Fibroblast of the aortic adventitia (primary cell): Measurements from ENCODE around the genes ZBTB8A and TRIM62.

DNA sequence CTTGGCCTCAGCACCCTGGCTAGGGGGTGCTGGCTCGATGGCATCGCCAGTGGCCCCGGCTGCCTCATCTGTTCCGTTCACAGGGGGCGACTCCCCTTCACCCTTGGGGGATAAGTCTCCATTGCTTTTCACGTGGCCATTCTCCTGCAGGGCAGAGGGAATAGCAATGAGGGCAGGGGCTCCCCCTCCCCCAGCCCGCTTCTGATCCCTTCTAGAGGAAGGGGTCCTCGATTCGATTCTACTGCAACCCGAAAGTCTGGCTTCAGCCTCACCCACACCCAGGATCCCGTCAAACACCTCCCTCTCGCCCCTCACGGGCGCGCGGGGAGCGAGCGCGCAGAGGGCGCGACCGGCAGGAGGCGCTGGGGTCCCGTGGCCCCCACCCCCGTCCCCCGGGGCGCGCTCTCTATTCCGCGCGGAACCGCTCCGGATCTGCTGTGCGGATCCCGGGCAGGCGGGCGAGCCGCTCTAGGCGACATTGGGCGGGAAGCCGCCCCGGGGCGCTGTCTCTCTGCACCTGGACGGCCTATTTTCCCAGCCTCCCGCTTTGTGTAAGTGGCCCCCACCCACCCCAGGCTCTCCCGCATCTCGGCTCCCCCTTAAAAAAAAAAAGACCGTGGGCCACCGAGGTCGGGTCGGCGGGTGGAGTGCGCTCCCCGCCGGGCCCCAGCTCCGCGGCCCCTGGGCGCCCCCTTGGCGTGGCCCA, 926 bp downstream of the MARCKSL1 start:
- CAGE, long polyA plus RNA: no peak

DNA sequence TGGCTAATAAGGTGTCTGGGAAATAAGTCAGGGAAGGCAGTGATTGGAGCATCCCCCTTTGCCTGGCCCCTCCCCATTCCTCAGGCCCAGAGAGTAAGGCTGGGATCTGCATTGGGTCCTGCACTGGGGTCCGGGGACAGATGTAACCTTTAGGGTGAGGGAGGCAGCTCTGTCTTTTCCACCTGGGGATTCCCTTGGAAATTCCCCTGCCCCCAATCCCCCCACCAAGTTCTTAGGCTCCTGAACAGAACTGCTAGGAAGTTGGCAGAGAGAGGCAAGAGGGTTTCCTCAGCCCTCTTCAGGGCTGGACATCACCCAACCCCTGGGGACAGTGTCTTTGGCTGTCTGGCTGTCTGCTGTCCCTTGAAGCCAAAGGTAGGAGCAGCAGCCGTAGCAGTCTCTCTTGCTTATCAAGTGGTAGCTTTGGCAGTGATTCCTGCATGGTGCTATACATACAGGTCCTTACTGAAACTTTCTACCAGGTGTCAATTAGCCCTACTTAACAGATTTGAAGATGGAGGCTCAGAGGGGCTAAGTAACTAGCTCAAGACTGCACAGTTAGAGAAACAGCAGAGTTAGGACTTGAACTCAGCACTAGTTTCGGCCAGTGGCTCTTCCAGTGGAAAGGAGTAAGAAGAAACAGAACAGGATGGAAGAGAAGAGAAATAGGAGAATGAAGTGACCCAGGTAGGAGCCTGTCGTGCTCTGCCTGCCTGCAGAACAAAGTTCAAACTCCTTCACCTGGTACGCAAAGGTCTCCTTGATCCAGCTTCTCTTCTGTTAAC, 4.2 kb downstream of the FAM229A start:
- CAGE, long polyA plus RNA: no peak

- CAGE, long polyA plus RNA: no peak
These were observed 883 bp downstream of the FAM229A start for GRCh38 chr1:32361395-32361808.

GRCh38 chr1:32413973-32414502, 19.8 kb upstream of the BSDC1 start:
- CAGE, long polyA plus RNA: no peak

DNA sequence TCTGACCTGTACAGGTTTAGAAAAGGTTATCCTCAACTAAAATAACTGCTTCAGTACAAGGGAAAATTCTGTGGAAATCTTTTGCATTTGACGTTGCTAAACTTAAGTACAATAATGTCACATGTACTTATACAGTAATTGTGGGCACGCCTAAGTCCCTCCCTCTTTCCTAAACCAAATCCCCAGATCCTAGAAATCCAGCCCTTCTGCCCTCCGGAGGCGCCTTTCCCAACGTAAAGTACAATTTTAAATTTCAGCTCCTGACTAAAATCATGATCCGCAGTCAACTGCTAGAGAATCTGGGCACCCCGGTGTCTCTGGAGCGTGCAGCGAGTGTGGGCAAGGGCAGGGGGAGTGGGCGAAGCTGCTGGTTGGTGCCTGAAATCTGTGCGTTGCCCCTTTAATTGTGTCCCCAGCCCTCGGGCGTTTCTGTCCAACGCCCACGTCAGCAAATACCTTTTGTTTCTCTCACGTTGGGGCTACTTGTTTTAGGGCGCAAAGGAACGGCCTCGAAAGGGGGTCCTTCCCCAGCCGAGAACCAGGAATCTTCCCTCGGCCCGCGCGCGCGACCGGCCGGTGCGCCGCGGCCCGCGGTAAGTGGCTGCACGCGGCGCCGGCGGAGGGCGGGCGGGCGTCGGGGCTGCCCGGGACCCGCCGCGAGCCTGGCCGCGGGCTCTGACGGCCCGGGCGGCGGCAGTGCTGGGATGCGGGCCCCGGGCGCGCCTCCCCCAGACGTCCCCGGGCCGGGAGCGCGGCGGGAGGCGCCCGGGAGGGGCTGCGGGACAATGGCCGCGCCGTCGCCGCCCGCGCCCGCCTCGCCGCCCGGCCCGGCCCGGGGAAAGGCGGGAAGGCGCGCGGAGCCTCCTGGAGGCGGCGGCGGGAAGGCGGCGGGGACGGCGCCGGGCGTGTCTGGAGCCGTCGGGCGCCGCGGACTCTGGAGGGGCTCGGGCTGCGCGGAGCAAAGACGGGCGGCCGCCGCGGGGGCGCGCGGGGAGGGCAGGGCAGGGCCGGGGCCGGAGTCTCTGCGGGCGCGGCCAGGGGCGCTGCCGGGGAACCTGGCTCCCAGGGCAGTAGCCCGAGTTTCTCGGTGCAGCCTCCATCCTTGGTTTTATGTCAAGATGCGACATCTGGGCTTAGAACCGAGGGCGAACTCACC, at the start of gene ZBTB8A:
TSS of gene ZBTB8A (plus strand) at position 448 of the 1,156 bp plus-strand sequence.
- CAGE, long polyA plus RNA: no peak

GRCh38 chr1:32701278-32702161, 1.1 kb downstream of the SYNC start:
- CAGE, long polyA plus RNA: no peak

- CAGE, long polyA plus RNA: no peak
These were observed 23.9 kb downstream of the KIAA1522 start for GRCh38 chr1:32765426-32766079.

- CAGE, long polyA plus RNA: no peak
These were observed 26.8 kb downstream of the KIAA1522 start for GRCh38 chr1:32768379-32768809.

- CAGE, long polyA plus RNA: no peak
These were observed 29.9 kb downstream of the KIAA1522 start for GRCh38 chr1:32771174-32772211.

GRCh38 chr1:32881894-32882772, 4.2 kb upstream of the HPCA start:
- CAGE, long polyA plus RNA: no peak

GRCh38 chr1:32929117-32929466, 27.9 kb upstream of the TMEM54 start:
- CAGE, long polyA plus RNA: no peak

- CAGE, long polyA plus RNA: no peak
These were observed 35.1 kb downstream of the AK2 start for GRCh38 chr1:33001124-33002478.

GRCh38 chr1:33152522-33153820, 28.9 kb downstream of the TRIM62 start:
- CAGE, long polyA plus RNA: no peak

GRCh38 chr1:33163359-33163840, 18.4 kb downstream of the TRIM62 start:
- CAGE, long polyA plus RNA: no peak

- CAGE, long polyA plus RNA: no peak
These were observed at the start of gene TRIM62 for GRCh38 chr1:33181826-33182507. TRIM62 (minus strand) TSS chr1:33182043.

- CAGE, long polyA plus RNA: no peak
These were observed 42.4 kb upstream of the A3GALT2 start for GRCh38 chr1:33363198-33363697.

- CAGE, long polyA plus RNA: no peak
These were observed 51.0 kb downstream of the PHC2 start for GRCh38 chr1:33379661-33380439.

GRCh38 chr1:33460834-33461472, 11.5 kb upstream of the ZSCAN20 start:
- CAGE, long polyA plus RNA: no peak

DNA sequence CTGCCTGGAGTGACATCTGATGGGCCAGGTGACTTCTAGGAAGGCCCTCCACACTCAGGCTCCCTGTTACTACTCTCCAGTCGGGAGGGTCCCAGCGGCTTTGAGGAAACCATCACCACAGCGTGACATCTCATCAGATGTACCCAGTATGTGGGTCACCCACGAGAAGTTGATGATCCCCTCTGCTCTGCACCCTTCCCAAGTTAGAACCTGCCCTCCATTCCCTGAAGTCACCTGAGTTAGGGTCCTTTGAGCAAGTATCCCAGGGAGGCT, 201.5 kb downstream of the C1orf94 start:
- CAGE, long polyA plus RNA: no peak

DNA sequence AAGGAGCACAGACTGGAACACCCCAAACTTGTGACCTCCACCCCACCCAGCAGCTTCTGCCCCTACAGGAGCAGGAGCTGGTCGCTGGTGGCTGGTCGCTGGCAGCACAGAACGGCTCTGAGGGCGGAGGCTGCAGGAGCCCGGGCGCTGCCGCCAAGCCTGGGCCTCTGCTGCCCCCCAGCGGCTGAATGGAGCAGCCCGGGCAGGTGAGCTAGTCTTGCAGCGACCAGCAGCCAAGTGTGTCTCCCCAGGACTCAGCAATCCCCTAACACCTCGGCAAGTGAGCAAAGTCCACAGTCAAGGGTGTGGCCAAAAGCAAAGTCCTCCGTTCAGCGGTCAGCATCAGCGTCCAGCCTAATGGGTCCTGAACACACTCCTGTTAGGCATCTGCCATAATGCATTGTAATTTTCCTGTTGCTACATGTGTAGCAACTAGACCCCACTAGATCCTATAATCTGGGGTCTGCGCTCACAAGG, 12.1 kb upstream of the GJB5 start:
- CAGE, long polyA plus RNA: no peak